SJSA1 (cell line): ENCODE measurements around the gene SCNN1A.

DNA sequence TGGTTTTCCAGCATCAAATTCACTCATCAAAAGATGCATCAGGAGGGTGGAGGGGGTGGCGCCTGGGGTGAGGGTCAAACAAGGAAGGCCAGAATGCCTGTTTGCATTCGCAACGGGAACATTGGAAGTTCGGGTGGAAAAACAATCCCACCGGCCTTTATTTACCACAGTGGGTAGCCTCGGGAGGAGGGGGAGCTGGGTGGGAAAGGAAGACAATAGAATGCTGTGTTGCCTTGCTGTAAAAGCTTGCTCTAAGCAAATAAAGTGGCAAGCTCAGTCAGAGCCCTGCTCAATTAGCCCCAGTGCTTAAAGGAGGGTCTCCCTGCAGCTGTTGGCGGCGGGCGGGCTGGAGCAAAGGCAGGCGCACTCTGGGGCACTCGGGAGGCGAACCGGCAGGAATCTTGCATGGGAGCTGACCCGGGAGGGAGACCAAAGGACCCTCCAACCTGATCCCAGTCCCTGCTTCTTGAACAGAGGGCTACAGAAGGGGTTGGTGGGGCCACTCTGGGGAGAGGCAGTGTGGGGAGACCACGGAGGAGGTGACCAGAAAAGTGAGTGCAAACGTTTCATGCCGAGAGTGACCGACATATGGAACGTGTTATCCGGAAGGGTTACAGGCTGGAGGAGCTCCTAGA is 48.4 kb downstream of the NTF3 start:
- RAMPAGE, long total RNA, result no peak

DNA sequence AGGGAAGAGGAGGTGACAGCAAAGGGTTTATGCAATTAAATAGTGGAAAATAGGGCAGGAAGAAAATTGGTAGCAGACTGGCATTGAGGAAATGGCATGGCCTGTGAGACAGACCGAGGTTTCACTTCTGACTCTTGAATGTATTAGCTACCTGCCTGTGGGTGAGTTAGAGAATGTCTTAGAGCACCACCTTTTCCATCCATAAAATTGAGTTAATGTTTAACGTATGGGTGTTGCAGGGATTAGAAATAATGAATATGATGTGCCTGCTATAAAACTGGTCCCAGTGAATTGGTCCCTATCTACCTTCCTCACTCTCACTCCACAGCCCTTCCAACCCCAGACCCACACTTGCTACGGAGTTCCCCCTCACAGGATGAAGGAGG is 116.6 kb downstream of the NTF3 start:
- RAMPAGE, long total RNA, result no peak

GRCh38 chr12:5937718-5938357 is 7.2 kb downstream of the ANO2 start:
- RAMPAGE, long total RNA, result no peak

DNA sequence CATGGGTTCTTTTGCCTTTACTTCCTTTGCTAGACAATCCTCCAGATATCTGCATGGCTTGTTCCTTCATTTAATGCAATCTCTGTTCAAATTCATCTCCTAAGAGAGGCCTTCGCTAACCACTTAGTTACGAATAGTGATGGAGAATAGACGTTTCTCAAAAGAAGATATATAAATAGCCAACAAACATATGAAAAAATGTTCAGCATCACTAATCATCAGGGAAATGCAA is 2.5 kb downstream of the ANO2 start:
- RAMPAGE, long total RNA, result no peak

- RAMPAGE, long total RNA, result no peak
Observed at GRCh38 chr12:6016888-6017205, 71.8 kb upstream of the ANO2 start.

DNA sequence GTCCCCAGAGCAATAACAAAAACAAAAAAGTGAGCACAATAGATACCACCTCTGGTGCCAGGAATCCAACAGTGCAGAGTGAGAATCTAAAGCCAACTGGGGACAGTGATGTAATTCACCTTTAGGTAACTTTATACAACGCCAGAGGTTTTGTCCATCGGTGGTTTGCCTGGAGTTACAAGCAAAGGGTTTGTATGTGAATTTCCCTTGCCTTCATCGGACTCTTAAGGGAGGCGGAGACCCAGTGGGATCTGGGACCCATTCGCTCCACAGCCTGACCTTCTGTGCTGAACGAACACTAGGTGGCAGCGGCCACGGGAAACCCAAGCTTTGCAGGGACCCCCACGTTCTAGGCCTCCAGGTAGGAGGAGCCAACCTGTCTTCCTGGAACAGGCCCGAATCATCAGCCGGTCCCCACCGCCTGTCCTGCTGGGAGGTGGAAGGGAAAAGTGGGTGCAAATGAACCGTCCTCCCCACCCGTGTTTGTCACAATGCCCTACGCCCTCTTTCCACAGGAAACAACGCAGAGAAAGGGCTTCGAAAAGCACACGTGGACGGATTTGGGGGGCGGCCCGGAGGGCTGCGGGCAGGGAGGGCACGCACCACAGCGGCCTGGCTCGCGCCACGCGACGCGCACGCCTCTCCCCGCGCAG is 68.1 kb downstream of the VWF start:
- RAMPAGE, long total RNA, result no peak

GRCh38 chr12:6074900-6075486 is 49.5 kb downstream of the VWF start:
- RAMPAGE, long total RNA, result no peak

DNA sequence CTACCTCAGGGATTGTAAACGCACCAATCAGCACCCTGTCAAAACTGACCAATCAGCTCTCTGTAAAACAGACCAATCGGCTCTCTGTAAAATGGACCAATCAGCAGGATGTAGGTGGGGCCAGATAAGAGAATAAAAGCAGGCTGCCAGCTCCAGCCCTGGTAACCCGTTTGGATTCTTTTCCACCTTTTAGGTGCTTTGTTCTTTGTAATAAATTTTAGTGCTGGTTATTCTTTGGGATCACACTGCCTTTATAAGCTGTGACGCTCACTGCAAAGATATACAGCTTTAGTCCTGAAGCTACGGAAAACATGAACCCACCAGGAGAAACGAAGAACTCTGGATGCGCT is 8.9 kb upstream of the VWF start:
- RAMPAGE, long total RNA, result no peak

- RAMPAGE, long total RNA, result no peak
Observed at GRCh38 chr12:6201778-6202361, 1.7 kb downstream of the CD9 start.

GRCh38 chr12:6307516-6307804 is 3.0 kb upstream of the PLEKHG6 start:
- RAMPAGE, long total RNA, result no peak

DNA sequence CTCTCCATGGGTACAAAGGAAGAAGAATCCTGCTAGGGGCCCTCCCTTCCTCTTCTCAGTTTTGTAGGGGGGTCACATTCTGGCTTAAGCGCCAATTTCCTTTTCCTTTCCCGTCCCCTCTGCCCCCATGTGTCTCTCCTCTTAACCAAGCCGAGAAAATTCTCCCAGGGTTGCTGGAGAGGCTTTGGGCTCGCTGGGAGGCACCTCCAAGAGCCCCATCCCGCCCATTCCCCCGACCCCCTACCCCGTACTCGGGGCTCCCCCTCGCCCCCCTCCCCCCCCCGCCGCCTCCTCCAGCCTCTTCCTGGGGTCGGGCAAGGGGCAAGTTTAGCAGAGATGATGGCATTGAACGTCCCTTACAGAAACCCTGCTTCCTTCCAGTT is 13.5 kb downstream of the PLEKHG6 start:
- RAMPAGE, long total RNA, result no peak

GRCh38 chr12:6328533-6328834 is 13.4 kb downstream of the TNFRSF1A start:
- RAMPAGE, long total RNA, result no peak

DNA sequence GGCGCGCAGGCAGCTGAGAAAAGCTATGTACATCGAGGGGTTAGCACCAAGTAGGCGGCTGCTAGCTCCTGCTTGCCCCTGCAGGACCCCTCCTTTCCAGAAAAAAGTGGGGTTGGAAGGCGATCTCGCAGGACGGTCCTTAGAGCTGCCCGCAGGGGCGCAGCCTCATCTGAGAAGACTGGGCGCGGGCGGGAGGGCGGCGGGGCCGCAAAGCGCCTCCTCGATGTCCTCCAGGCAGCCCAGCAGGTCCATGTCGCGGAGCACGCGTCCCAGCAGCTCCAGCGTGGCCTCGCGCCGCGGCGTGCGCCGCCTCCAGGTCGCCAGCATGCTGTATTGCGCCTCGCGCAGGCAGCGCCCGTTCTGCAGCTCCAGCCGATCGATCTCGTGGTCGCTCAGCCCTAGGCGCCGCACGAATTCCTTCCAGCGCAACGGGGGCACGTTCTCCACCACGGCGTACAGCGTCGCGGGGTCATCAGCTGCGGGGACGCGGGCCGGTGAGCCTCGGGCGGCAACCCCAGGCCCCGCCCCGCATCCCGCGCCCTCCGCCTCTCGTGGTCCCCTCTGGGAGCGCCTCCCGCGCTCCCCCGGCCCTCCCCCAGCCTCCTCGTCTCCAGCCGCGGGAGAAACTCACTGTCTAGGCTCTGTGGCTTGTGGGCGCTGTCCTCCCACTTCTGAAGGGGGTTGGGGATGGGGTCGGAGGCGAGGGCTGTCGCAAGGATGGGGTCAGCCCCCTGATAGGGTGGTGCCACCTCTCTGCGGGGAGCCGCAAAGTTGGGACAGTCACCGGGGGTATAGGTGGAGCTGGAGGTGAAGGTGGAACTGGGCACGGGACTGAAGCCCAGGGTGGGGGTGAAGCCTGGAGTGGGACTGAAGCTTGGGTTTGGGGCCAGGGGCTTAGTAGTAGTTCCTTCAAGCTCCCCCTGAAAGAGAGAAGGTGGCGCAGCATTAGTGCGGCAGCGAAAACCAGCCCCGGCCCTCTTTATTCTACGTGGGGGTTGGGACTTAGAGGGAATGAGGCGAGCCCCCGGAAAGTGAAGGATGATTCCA is 12.4 kb downstream of the TNFRSF1A start:
- RAMPAGE, long total RNA, result no peak

DNA sequence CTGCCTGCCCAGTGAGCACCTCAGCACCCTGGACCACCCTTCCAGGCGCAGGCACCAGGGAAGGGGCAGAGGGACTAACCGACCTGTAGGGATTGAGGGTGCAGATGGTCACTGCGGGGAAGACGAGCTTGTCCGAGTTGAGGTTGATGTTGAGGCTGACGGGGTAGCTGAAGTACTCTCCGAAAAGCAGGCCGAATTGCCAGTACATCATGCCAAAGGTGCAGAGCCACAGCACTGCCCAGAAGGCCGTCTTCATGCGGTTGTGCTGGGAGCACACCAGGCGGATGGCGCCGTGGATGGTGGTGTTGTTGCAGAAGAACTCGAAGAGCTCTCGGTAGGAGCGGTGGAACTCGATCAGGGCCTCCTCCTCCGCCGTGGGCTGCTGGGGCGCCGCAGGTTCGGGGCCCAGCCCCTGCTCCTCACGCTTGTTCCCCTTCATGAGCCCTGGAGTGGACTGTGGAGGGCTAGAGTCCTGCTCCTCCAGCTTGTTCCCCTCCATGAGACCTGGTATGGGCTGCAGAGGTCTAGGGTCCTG is 1.0 kb downstream of the SCNN1A start:
- RAMPAGE, long total RNA, result no peak

GRCh38 chr12:6374820-6375933 is at the start of gene SCNN1A:
Gene SCNN1A, minus strand, starts transcription at chr12:6375563.
- RAMPAGE, long total RNA, result no peak

GRCh38 chr12:6377584-6378012 is 2.2 kb upstream of the SCNN1A start:
- RAMPAGE, long total RNA, result no peak

DNA sequence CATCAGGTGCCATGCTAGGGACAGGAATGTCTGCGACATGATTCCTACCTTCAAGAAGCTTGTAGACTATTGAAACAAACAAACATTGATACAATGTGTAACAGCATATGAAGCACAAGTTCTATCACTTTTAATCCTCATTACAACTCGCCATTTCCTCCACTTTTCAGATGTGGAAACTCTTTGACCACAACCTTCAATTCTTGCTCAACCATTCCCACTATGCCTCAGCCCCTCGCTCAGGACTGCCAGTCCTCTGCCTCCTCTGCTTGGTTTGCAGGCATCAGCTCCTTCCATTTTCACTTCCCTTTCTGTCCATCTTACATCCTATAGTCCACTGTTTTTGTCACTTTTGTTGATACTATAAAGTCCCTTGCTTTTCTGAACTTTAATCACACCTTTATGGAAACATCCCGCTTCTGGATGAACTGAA is 28.2 kb upstream of the CD27 start:
- RAMPAGE, long total RNA, result no peak

DNA sequence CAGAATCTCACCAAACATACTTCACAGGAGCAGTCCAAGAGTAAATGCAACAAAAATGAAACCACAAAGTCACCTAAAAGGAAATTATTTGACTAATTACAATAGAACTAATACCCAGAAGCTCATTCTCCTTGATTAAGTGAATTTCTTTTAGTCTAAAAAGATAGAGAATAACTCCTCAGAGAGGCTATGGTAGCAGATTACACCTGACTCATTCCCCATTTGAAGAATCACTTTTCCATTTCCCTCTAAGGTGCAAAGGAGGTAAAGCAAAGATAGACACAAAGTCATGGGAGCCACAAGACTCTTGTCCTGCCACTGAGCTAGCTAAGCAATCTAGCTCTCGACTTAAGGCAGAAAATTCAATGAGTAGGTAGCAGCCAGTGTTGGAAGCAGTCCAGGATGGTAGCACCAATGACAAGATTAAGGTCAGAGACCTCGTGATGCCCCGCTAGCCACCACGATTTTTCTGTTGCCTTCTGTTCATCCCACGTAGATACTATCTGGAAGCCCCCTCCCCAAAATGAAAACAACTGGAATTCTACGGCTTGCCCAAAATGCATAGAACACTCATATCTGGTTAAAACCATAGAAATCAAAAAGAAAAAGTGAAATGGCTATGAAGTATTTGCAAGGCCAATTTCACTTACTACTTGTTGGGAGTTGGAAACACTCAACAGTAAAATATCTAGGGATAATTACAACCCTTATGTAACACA is 1.4 kb downstream of the VAMP1 start:
- RAMPAGE, long total RNA, result no peak

DNA sequence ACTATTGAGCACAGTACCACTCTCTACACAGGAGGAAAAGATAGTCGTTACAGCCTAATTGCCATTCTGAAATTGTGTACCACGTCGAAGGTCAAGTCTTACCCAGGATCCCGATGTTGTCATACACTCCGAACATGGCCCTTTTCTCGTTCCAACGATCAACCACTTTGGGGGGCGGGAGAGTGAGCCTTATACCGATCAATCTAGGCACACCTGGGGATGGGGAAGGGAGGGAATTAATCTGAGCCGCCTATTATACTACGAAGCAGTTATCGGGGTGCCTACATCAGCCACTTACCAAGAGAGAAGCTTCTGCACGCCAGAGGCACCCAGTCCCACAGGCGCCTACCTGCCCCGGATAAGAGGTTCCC is 317 bp downstream of the MRPL51 start:
- RAMPAGE, long total RNA, result no peak

GRCh38 chr12:6501226-6502293 is 7.7 kb downstream of the NCAPD2 start:
- RAMPAGE, long total RNA, result no peak